Fibroblast of the aortic adventitia (primary cell): ENCODE measurements around the genes OR2AG2, OR2D3 and OLFML1.

- CAGE, long polyA plus RNA: no peak
These were observed 12.2 kb upstream of the MRPL17 start for GRCh38 chr11:6695416-6695692.

DNA sequence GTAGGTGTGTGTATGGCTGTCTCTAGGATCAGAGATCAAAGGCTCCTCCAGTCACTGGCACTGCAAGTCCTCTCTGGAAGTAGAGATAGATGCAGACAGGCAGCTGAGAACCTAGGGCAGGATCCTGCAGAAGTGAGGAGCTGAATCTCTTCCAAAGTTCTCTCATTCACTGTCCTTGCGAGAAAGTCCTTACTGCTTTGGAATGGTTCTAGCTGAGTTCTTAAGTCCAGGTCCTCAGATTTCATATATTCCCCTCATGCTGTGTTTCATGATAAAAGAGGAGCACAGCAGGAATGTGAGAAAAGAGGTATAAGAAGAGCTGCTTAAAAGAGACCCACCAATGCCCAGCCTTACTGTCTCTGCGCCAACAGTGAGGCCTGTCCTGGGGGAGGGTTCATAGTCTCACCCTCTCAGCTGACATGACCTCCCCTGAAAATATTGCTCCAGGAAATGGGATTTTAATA, at the start of gene OR2AG2:
Gene OR2AG2, minus strand, starts transcription at position 270 of the 464 bp plus-strand sequence.
- CAGE, long polyA plus RNA: no peak

DNA sequence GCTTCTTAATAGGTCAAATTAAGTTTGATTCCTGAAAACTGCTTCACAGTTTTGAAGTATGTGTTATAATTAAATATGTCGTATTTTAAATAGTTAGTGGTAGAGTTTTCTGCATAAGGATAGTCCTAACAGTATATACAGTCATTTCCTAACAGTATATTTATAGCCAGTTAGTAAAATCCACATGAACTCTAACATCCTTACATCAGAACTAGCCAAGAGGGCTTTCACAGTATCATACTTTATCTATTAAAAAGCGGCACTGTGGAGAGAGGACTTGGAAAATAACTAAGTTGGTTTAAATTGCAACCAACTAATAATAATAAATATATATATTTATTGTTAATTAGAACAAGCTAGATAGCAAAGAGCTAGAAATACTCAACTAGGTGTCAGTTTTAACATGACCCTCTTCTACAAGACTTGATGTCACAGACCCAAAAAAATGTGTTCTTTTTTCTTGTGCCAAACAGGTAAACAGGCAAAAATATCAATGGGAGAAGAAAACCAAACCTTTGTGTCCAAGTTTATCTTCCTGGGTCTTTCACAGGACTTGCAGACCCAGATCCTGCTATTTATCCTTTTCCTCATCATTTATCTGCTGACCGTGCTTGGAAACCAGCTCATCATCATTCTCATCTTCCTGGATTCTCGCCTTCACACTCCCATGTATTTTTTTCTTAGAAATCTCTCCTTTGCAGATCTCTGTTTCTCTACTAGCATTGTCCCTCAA, at the start of gene OR2D3:
Gene OR2D3, plus strand, starts transcription at position 446 of the 733 bp plus-strand sequence.
- CAGE, long polyA plus RNA: no peak

DNA sequence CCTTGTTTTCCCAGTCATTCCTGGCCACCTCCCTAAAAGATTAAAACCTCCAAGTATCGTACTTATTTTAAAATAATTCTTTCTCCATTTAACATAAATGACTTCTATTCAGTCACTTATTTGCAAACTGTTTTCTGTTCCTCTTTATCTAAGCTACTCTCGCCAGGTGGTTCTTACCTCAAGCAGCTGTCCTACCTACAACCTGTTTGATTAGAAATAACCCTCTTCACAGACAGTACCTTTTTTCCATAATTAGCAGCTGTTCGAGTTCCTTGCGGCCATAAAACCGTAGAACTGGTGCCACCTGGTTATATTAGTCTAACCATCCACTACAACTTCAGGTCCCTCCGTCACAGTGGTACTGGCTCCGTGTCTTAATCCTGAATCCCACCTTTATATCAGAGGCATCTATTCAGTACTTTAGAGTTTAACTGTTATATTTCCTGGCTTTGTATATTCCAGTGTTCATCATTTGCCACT, 1.0 kb downstream of the ZNF215 start:
- CAGE, long polyA plus RNA: no peak

DNA sequence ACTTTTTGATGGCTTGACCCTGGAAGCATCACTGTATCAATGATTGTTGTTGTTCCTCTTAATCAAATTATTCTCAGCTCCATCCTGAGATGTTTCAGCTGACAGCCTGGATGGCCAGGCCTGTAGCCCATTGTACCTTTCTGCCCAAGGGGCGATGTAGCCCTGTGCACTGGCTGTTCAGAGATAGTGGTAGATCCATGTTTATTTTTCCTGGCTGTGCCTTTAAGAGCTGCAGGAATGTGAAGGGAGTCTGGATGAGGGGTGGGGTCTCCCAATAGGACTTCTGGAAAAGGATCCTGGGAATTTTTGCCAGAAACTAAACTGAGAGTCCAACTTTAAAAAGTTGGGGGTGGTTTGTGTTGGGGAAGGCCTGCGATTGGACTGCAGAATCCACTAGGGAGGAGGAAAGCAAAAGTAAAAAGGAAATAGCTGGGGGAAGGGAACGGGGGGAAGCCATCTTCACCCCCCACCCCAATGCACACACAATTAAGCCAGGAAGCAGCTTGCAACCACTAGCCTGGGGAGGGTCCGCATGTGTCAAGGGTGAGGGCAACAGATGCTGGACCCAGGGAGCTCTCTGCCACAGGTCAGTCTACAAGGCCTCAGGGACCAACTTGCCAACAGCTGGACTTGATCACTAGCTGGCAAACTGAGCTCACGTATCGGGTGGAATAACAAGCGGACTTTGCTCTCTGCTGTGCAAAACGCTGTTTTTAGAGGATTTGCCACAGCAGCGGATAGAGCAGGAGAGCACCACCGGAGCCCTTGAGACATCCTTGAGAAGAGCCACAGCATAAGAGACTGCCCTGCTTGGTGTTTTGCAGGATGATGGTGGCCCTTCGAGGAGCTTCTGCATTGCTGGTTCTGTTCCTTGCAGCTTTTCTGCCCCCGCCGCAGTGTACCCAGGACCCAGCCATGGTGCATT, at the start of gene OLFML1:
Gene OLFML1, plus strand, starts transcription at position 456 of the 925 bp plus-strand sequence.
- CAGE, long polyA plus RNA: no peak

GRCh38 chr11:7521296-7521685, 7.5 kb downstream of the PPFIBP2 start:
- CAGE, long polyA plus RNA: no peak

GRCh38 chr11:7671268-7671769, 2.0 kb downstream of the CYB5R2 start:
- CAGE, long polyA plus RNA: no peak

GRCh38 chr11:7697537-7698518, 8.4 kb downstream of the OVCH2 start:
- CAGE, long polyA plus RNA: no peak

DNA sequence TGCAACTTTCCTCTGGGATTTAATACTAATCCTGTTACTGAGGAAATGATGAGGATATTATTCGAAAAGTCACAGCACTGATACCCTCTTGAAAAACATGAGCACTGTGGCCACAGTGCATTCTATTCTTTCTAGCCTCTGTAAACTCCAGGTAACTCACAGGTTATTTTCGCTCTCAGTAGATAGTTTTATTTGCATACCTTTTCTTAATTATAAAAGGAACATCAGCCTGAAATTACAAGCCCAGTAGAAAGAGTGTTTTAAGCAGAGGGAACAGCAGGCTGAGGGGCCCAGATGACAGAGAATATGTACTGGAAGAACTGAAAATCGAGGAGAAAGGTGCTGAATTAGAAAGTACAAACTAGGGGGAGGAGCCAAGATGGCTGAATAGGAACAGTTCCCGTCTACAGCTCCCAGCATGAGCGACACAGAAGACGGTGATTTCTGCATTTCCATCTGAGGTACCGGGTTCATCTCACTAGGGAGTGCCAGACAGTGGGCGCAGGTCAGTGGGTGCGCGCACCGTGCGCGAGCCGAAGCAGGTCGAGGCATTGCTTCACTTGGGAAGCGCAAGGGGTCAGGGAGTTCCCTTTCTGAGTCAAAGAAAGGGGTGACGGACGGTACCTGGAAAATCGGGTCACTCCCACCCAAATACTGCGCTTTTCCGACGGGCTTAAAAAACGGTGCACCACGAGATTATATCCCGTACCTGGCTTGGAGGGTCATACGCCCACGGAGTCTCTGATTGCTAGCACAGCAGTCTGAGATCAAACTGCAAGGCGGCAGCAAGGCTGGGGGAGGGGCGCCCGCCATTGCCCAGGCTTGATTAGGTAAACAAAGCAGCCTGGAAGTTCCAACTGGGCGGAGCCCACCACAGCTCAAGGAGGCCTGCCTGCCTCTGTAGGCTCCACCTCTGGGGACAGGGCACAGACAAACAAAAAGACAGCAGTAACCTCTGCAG, 30.3 kb upstream of the OR5P3 start:
- CAGE, long polyA plus RNA: no peak

DNA sequence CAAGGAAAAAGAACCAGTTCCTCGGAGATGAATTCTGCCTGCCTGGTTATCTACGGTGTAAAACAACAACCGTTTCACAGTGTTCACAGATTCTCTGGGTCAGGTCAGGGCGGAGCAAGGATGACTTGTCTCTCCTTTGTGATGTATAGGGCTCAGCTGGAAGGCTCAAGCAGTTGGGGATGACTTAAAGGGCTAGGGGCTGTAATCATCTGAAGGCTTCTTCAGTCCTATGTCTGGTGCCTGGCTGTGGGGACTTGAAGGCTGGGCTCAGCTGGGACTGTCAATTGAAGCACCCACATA, 29.2 kb downstream of the EIF3F start:
- CAGE, long polyA plus RNA: no peak

- CAGE, long polyA plus RNA: no peak
These were observed 24.0 kb upstream of the TUB start for GRCh38 chr11:8056857-8057552.

- CAGE, long polyA plus RNA: no peak
These were observed 417 bp upstream of the TUB start for GRCh38 chr11:8080619-8080969.

DNA sequence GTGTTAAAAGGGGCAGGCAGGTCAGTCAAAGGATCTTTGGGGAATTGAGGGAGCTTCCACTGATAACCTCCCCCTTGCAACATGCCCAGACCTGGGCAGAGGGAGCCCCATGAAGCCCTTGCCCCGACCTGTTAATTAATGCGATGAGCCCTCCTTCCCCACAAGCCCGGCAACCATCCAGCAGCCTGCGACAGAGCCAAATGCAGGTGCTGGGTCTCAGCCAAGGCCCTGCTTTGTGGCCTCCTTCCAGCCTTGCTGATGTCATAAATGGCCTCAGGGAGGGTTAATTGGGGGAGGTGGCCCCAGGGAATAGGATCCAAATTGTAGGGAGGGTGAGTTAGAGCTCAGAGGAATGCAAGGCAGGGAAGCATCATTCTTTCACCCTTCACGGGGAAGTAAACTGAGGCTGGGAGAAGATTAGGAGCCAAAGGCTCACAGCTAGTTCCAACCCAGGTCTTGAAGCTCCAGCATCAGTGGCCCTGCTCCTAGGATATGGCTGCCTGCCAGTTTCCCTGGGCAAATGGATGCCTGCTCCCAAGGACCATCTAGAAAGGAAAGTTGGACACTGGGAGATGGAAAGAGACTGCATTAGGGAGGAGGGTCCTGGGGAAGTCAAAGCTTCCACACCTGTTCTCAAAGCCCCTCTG, 34.3 kb downstream of the LMO1 start:
- CAGE, long polyA plus RNA: no peak

- CAGE, long polyA plus RNA: no peak
These were observed 4.8 kb upstream of the LMO1 start for GRCh38 chr11:8268381-8269059.

GRCh38 chr11:8277729-8277934, 14.0 kb upstream of the LMO1 start:
- CAGE, long polyA plus RNA: no peak

GRCh38 chr11:8617300-8618042, 23.4 kb upstream of the STK33 start:
- CAGE, long polyA plus RNA: no peak

GRCh38 chr11:8692424-8693072, 10.0 kb downstream of the RPL27A start:
- CAGE, long polyA plus RNA: no peak

GRCh38 chr11:8701795-8702973, 19.6 kb downstream of the RPL27A start:
- CAGE, long polyA plus RNA: no peak

GRCh38 chr11:8720910-8722334, 38.8 kb downstream of the RPL27A start:
- CAGE, long polyA plus RNA: no peak

DNA sequence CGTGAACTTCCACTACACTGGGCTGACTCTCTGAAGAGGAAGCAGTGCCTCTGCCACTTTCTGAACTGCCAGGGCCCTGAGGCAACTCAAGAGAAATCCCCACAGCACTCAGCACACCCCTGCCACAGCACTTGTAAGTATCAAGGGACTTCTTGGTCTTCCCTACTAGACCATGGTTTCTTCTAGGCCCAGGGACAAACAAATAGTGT, 49.7 kb downstream of the RPL27A start:
- CAGE, long polyA plus RNA: no peak